Airway epithelial cell (primary cell): Measurements from ENCODE around the genes WDR1 and ZNF518B.

- RAMPAGE, long total RNA = no peak
Measured at GRCh38 chr4:8357625-8358484, 82.7 kb downstream of the ACOX3 start.

DNA sequence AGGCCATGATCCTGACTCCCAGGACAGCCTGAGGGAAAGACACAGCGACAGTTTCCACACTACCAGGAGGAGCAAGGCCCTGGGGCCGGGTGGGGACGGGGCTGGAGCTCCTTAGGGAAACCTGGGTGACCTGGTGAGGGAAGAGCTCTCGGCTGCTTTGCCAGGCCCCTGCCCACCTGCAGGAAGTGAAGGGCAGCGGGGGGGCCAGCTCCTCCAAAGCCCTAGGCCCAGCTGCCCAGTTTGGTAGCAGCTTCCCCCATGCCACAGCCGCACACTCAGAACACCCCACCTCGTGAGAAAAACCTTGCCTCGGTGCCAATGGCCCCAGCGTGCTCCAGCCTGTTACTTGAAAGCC is 38.4 kb downstream of the ACOX3 start:
- RAMPAGE, long total RNA = no peak

DNA sequence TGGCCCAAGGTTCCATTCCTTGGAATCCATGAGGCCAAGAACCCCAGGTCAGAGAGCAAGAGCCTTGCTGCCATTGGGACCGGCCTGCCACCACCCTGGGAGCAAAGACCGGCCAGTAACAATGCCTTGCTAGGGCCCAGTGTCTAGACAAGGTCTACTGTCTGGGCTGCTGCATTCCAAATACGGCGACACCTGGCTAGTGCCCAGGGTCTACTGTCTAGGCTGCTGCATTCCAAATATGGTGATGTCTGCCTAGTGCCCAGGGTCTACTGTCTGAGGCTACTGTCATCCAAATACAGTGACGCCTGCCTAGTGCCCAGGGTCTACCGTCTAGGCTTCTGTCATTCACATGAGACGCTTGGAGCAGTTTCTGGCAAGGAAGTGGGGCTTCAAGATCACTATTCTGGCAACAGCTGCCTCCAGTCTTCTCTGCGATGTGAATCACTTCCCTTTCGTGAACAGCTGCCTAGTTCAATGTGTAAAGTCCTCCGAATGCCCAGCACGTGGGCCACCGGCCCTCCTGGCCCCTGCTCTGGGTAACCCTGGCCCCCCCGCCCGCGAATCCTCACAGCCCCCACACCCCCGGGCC is 12.8 kb downstream of the ACOX3 start:
- RAMPAGE, long total RNA = no peak

DNA sequence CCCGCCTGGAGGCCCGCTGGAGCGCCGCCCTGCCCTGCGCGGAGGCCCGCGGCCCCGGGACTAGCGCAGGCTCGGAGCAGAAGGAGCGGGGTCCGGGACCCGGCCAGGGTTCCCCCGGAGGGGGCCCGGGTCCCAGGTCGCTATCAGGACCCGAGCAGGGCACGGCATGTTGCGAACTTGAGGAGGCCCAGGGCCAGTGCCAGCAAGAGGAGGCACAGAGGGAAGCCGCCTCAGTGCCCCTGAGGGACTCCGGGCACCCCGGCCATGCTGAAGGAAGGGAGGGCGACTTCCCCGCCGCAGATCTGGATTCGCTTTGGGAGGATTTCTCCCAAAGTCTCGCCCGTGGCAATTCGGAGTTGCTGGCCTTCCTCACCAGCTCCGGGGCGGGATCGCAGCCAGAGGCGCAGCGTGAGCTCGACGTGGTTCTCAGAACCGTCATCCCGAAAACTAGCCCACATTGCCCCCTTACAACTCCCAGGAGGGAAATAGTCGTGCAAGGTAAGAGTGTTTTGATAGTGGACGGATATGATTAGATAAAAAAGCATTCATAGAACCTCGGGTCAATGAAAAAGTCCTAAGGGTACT is 459 bp downstream of the TRMT44 start:
- RAMPAGE, long total RNA = no peak

DNA sequence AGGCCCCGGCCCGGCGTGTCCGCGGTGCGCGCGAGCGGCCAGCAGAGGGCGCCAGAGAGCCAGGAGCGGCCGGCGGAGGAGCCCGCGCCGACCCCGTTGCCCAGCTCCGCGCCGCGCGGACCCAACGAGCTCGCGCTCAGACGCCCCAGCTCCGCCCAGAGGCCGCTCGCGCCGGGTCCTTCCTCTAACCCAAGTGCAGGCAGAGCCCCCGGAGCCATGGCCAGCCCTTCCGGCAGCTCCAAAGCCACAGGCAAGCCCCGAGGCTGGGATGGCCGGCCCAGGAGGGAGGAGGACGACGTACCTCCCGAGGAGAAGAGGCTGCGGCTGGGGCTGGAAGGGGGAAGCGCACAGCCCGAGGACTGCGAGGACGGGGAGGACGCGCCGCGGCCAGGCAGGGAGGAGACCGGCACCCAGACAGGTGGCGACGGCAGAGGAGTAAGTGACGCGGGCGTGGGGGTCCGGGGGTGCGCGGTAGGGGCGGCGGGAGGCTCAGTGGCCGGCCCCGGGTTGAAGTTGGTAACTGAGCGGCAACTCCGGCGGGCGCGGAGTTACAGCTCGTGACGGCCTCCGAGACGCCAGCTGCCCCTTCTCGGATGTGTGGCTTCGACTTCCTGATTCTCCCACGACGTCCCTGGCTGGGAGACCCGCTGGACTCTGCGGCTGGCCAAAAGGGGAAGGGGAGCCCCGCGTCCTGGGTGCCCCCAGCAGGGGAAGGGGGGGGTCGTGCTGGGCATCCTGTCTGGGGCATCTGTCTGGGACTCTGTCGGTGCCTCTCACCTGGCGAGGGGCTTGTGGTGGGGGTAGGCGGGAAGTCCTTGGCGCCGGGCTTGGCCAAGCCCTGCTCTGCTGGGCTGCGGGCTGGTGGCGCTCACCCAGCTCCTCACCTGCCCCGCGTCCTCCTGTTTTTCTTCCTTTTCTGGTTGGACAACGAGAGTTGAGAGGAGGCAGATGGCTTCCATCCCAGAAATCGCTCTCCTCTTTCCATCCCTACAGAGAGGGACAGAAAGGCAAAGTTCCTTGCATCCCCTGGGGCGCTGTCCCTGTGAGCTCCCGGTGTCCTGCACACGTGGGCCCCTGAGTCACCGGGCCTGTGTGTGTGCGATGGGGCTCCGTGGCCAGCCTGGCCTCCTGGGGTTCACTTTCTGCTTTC is 88.4 kb downstream of the DEFB131A start:
- RAMPAGE, long total RNA = no peak

- RAMPAGE, long total RNA = no peak
Measured at GRCh38 chr4:10006661-10007402, 14.5 kb downstream of the SLC2A9 start.

DNA sequence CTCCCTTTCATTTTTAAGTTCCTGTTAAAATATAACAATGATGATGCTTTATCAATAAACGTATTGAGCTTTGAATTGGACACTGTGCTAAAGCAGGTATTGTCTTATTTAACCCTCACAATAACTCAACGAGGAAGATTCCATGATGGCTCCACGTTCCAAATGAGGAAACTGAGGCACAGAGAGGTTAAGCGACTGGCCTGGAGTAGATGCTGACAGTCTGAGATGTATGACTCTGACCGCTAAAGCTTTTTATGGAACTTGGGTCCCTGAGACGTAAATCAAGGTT is 36.0 kb upstream of the SLC2A9 start:
- RAMPAGE, long total RNA = no peak

DNA sequence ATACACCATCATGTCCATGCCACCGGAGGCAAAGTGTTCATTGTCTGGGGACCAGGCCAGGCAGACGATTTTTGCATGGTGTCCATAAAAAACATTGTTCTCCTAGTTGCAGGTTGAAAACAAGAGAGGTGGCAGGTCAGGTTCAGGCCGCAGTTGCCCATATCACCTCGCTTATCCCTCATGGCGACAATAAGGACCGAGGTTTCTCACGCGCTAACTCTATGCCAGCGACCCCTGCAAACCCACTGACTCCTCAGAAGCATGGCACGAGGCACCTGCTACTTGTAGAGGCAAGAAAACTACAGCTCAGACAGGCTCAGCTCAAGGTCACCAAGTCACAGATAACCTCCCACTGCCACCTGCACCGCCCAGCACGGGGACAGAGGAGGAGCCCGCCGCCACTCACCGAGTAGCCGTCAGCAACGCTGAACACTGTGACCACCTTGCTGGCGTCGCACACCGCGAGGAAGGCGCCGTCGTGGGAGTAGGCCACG is 39.2 kb downstream of the WDR1 start:
- RAMPAGE, long total RNA = no peak

- RAMPAGE, long total RNA = no peak
Measured at GRCh38 chr4:10087982-10088931, 28.3 kb downstream of the WDR1 start.

- RAMPAGE, long total RNA = no peak
Measured at GRCh38 chr4:10098691-10099212, 17.8 kb downstream of the WDR1 start.

DNA sequence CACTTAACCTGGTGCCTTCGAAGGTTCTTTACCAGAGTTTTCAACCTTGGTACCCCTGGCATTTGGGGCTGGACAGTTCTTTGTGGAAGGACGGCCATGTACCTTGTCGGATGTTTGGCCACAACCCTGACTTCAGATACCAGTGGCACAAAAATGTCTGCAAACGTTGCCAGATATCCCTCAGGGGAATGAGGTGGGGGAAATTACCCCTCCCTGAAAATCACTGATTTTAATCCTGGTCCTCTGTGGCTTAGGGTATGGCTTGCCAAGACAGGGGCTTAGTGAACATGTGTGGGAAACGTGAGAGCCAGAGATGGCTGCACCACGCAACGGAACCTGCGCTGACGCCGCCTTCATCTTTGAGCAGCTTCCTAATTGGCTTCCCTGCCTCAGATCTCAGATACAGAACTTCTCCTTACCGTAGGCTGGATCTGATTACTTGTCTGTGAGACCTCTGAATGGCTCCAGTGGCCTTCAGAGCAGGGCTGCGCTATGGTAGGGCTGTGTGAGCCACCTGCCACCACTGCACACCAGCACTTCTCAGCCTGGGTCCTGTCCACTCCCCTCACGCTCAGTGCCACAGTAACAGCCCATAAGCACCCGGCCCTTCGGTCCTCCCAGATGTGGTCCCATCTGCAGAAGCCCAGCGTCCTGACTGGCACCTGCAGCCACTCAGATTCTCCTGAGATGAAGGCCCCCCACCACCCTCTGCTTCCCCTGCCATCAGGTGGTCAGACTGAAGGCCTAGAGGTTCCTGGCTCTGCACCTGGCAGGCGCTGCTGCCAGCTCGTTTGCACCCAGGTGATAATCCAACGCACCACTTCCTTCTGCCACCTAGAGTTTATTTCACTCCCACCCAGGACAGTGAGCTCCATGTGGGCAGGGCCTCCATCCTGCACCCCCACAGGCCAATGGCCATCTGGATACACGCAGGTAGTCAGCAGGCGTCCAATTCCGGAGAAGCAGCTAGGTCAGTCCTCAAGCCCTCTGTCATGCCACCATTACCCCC is 5.6 kb downstream of the WDR1 start:
- RAMPAGE, long total RNA = no peak

DNA sequence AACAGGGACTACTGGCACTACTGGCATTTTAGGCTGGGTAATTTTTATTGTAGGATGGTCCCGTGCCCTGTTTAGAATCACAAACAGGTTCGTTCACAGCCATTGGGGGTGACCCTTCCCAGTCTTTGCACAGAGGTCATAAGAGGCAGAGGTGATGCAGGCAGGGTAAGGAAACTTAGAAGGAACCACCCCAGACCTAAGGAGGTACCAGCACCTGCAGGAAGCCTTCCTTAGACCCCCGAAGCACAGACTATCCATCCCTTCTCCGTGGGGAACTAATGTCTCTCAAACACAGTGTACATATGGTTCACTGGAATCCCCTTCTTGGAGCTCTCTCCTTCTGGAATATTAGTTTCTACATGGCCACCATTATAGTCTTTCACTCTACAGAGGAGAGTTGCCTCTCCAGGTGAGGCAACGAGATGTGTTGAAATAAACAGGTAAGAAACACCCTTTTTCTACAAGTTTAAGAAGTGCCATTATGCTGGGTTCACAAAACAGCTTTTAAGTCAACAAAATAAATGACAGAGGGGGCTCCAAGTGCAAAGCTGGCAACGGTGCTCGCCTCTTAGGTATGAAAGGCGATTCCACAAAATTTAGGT is 4.4 kb downstream of the WDR1 start:
- RAMPAGE, long total RNA = no peak

- RAMPAGE, long total RNA = no peak
Measured at GRCh38 chr4:10115084-10115648, 1.4 kb downstream of the WDR1 start.

GRCh38 chr4:10116502-10116989 is at the start of gene WDR1:
TSS of gene WDR1 (minus strand) at chr4:10116799.
- RAMPAGE, long total RNA = start-site peak on the minus strand at chr4:10116708-10116833, 2,062 and 658 reads in 2 replicates

DNA sequence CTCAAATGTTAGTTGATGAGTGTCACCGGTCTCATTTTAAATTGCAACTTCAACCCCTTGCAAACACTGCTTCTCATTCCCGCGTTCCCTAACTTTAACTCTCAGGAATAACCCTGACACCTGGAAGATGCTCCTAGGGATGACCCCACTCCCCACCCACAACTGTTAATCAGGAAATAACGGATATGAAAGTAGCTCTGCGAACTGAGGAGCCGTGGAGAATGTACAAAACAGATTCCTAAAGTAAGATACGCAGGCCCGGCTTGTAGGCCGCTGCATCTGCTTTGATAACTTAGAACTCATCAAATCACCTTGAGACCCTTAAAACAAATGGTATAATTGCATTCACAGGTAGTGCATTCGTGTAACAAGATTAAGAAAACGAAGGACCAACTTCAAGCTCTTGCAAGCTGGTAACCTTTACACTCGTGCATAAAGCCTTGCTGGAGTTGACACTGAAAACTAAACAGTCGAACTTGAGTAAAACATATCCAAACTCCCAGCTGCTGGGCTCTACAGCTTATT is 2.4 kb upstream of the WDR1 start:
- RAMPAGE, long total RNA = no peak

- RAMPAGE, long total RNA = no peak
Measured at GRCh38 chr4:10174216-10174724, 57.7 kb upstream of the WDR1 start.

DNA sequence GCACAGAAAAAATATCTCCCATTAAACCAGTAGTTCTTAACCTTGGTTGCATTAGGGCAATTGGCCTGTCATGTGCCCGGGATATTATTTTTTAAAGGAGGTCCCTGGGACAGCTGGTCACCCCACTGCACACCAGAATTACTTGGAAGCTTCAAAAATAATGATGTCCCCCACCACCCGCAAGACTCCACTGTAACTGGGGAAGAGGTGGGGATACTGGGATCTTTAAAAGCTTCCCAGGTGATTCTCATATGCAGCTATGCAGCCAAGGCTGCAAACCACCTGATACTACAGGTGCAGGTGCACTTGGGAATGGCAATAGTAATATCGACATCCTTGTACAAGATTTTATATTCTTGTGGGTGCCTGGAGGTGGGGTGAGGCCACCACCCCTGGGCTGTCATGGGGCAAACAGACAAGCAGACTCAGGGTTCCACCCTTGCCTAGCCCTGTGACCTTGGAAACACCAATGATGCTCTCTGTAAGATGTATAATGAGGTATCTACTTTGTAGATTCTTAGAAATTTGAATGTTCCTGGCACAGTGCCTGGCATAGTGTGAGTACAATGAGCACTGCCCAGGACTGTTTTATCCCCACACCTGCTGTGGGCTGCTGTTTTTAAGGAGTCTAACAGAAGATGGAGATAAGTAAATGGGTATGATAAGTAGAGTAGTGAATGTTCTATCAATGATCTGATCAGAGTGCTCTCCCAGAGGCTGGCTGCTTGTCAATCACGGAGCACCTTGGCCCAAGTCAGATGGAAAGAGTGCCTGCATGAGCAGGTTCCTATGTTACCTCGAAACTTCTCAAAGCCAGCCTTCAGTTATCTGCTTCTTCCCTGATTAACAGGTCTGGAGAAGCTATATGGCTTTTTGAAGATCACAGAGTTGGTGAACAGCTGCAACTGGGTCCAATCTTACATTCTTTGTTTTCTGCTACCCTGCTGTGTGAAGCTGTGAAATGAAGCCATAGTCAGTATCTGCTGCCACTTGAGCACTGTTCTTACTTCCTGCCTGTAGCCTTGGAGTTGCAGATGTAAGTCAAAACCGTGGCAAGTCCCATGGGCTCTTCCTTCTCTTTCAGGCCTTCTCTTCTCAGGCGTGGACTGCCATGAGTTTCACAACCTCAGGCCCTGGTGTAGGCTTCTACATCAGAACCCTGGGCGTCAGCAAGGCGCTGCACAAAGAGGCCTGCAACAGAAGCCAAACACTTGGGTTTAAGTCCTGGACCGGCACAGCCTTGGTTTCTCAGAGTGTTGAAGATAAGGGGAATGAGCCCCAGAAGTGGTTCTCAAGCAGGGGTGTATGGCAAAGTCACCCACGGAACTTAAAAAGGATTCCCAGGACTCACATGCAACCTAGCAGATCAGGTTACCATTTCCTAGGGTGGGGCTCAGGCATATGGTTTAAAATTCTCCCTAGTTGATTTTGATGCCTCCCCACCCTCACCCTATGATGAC is 2.9 kb downstream of the ZNF518B start:
- RAMPAGE, long total RNA = no peak

GRCh38 chr4:10457209-10457710 is at the start of gene ZNF518B:
TSS of gene ZNF518B (minus strand) at chr4:10457426.
- RAMPAGE, long total RNA = start-site peak on the minus strand at chr4:10457369-10457431, 854 and 115 reads in 2 replicates

DNA sequence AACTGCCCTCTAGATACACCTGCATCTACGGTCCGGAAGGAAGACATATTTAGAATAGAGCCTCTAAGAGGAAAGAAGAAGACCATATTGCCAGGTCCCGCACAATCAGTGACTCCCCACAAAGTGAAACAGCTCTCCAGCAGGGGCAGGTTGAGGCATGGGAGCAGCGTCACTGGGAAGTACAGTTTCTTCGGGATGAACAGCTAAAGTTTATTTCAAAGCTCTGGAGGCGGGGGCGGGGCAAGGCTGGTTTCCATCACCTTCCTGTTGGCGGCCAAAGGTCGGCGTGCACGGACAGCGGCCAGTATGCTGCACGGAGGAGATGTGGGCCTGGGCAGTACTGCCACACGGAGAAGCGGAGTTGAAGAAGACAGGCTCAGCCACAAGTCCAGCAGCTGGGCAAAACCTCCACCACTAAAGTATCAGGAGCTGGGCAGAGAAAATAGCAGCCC is 914 bp upstream of the ZNF518B start:
- RAMPAGE, long total RNA = no peak

DNA sequence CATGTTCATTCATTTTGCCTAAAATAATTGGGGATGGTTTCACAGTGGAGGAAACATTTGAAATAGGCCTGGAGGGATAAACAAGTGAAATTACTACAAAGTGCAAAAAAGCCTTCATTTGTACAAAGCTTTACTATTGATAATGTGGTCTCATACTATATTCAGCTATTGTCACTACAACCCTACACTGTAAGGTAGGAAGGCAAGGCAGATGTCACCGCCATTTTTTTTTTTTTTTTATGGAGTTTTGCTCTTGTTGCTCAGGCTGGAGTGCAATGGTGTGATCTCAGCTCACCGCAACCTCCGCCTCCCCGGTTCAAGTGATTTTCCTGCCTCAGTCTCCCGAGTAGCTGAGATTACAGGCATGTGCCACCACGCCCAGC is 27.6 kb downstream of the HS3ST1 start:
- RAMPAGE, long total RNA = no peak